Measurements from ENCODE around the genes OR4K17 and METTL3.

DNA sequence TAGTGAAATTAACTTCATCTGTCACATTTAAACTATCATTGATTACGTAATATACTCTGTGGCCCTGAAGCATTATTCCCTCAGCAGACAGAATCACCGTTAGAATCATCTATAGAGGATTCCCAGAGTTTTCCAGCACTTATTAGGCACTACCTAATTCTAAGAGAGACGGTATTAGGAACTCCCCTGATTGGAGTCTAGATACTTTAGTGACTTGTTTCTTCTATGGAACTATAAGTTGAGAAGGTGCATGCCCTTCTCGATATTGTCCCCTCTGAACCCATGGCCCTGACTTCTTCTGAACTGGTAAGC, at the start of gene OR4K17:
OR4K17 (plus strand) TSS at position 153 of the 312 bp plus-strand sequence.
- PRO-cap = no peak
- RAMPAGE, long total RNA, 4 experiments = no peak in any of the 4 experiments

DNA sequence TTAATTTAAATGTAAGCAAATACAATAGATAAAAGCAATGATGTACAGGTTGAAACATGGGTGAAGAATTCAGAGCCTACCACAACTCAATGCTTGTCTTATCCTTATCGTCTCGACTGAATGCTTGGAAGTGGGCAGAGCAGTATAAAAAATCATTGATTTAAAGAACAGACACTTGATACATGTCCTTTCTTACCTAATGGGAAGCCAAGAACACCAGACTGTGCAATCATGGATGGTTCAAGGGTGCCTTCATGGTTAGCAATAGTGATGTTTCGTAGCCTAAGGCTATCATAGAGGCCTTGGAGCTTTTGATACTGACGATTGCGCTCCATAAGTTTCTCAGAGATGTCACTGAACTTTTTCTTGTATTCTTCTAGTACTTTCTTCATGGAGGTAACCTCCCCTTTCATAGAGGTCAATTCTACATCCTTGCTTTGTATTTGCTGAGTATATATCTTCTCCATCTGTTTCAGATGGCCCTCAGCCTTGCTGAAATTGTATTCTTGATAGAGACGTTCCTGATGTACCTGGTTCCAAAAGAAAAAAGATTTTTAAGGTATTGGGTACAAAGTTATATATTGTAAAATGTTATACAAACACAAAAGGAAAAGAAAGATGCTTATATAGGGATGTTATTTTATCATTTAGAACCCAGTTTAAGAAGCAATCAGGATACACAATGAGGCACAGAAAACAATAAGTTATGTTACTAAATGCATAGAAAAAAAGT, 7.7 kb upstream of the TTC5 start:
- PRO-cap = no peak
- RAMPAGE, long total RNA, 4 experiments = start-site peak on the minus strand in 1 of 4 experiments, centred at position 396 of the sequence, 7 reads per replicate

DNA sequence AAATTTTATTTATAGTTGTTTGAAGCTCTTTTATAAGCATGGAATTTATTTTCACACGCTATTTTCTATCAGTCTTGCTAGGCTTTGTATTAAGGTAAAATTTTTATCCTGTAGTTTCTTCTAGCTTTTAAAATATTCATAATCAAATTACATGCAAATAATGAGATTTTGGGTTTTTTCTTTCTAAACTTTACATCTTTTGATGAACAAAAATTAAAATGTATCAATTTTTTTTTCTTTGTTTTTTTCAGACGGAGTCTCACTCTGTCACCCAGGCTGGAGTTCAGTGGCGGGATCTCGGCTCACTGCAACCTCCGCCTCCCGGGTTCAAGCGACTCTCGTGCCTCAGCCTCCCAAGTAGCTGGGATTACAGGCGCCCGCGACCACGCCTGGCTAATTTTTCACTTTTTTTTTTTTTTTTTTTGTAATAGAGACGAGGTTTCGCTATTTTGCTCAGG, 1.4 kb upstream of the PARP2 start:
- PRO-cap = no peak
- RAMPAGE, long total RNA, 4 experiments = no peak in any of the 4 experiments

GRCh38 chr14:20343921-20344159, 405 bp downstream of the PARP2 start:
- PRO-cap = no peak
- RAMPAGE, long total RNA, 4 experiments = no peak in any of the 4 experiments

DNA sequence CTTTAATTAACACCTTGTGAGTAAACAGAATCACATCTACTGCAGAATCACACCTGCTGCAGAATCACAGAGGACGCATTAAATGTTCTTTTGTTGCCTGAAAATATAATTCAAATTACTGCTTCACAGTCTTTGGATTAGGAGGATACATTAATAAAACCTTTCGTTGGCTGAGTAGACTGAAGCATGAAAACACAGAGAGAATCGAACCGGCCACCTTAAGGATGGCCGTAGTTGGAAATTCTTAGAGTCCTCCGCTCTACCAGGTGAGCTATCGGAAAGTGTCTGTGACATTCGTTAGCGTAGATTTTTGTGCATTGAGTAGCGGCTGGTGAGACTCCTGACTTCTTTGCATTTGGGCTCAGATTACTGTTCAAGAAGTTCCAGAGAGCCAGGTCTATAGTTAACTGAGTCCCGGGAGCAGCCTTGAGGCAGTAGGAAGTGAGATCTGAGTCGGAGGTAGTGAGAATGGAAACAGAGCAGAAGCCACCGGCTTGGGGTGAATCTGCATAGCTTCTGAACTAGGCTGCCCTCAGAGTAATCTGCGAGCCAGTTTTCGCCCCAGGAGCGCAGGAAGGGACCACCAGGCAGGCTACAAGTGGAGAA, 11.2 kb downstream of the OR6S1 start:
- PRO-cap = no peak
- RAMPAGE, long total RNA, 4 experiments = no peak in any of the 4 experiments

- PRO-cap = bidirectional peak, plus-strand start at chr14:20682547, minus-strand start at chr14:20682446
- RAMPAGE, long total RNA, 4 experiments = no peak in any of the 4 experiments
Measured at GRCh38 chr14:20681796-20682644, 2.3 kb upstream of the RNASE4 start.

- PRO-cap = no peak
- RAMPAGE, long total RNA, 4 experiments = no peak in any of the 4 experiments
Measured at GRCh38 chr14:20758529-20759137, 9.6 kb upstream of the EDDM3B start.

DNA sequence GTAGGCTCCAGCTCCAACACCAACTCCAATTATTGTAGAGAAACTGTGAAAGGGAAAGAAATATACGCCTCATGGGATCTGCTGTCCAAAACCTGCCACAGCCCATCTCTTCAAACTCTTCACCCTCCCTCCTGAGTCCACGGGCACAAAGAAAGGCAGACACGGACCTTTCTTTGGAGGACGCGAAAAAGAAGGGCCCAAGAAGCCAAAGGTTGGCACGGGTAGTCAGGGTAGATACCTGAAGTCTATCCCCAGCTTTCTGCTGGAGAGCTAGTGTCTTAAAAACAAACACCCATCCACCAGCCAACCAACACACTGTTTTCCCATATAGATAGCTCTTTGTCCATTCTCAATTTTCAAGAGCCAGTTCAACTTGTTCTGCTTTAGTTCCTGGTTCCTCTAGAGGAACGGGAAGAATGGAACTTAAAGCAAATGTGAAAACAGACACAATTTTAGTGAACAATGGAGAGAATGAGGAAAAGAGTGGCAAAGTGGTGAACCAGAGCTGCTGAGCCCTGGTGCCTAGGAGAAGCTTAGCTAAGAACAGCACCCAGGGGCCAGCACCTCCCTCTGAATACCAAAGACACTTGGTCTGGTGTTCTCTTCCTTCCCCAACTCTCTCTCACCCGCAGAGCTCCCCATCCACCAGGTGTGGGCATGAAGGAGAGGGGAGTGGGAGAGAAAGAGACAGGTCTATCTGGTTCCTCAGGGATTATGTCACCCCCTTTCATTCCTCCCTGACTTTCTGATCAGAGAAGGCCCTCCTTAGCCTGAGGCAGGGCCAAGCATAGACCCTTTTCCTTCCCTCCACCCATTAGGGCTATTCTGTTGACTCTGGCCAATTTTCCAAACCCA, 3.8 kb downstream of the NDRG2 start:
- PRO-cap = no peak
- RAMPAGE, long total RNA, 4 experiments = no peak in any of the 4 experiments

DNA sequence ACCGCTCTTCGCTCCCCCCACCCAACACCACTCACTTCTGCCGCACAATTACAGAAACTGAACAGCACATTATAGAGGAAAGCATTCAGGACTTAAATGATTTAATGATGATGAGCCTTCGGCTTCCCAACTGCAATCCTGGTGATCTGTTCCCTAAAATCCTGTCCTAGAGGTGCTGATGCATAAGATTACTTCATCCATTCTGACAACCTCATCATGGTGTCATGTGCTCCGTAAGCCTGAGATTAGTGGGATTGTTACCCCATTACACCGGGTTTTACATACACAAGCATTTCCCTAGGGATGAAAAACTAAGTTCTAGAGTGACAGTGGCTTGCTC, 2.5 kb upstream of the RNASE13 start:
- PRO-cap = no peak
- RAMPAGE, long total RNA, 4 experiments = no peak in any of the 4 experiments

DNA sequence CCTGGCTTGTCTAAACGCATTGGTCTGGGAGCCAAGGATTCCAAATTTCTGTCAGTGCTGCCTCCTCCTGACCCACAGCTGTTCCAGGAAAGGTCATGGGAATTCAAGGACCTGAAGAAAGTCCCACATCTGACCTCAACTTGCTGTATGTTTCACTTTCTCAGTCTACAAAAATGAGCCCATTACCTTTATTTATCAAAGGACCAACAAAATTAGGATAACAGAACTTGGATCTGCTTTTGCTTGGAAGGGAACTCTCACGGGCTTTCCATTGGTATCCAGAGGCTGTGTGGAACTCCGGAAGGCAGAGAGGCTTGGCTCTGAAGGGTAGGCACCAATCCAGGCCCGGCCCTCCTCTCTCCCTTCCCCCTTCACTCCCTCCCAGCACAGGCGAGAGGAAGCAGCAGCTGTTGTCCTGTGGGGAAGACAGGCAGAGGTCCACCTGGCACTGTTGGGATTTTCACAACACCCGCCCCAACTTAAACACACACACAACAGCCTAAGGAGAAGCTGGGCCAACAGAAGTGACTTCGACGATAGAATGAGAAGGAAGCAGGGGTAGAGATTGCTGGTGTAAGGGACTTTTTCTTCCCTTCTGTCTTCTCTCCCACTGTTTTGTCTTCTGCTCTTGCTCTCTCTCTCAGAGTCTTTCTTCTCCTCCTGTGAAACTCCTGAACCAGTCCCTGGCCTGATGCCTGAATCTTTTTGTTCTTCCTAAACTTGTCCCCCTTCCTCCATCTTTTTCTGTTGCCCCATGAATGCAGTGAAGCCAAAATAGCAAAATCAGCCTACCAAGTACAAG, 3.2 kb upstream of the RNASE7 start:
- PRO-cap = bidirectional peak, plus-strand start at position 410 of the sequence, minus-strand start at position 291 of the sequence
- RAMPAGE, long total RNA, 4 experiments = no peak in any of the 4 experiments

- PRO-cap = no peak
- RAMPAGE, long total RNA, 4 experiments = start-site peak on the plus strand in 1 of 4 experiments, at chr14:21043001-21043051 at its widest, 9 reads per replicate
Measured at GRCh38 chr14:21042957-21043371, 802 bp downstream of the RNASE7 start.

DNA sequence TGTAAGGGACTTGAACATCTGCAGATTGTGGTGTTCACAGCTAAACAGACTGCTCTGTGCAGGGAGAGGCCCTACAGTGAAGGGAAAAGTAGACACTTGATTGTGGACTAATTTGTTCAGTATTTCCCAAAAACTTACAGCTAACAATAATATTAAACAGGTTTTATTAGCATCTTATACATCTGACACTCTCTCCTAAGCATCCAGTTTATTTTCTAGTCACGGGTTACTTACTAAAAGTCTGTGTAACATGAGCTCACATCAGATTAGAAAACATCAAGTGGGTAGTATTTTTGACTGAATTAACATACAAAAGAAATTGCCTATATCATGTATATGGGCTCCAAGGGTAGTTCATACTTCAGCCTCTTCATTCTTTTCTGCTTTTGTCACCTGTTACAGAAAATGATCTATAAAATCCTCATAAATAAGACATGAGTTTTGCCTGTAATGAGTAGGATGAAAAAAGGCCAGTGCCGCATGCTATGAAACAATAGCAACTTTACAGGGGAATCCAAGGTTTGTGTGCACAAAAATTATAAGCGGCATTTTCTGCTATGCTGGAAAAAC, 53.5 kb upstream of the OR5AU1 start:
- PRO-cap = no peak
- RAMPAGE, long total RNA, 4 experiments = no peak in any of the 4 experiments

- PRO-cap = no peak
- RAMPAGE, long total RNA, 4 experiments = no peak in any of the 4 experiments
Measured at GRCh38 chr14:21227106-21228250, 41.8 kb downstream of the HNRNPC start.

DNA sequence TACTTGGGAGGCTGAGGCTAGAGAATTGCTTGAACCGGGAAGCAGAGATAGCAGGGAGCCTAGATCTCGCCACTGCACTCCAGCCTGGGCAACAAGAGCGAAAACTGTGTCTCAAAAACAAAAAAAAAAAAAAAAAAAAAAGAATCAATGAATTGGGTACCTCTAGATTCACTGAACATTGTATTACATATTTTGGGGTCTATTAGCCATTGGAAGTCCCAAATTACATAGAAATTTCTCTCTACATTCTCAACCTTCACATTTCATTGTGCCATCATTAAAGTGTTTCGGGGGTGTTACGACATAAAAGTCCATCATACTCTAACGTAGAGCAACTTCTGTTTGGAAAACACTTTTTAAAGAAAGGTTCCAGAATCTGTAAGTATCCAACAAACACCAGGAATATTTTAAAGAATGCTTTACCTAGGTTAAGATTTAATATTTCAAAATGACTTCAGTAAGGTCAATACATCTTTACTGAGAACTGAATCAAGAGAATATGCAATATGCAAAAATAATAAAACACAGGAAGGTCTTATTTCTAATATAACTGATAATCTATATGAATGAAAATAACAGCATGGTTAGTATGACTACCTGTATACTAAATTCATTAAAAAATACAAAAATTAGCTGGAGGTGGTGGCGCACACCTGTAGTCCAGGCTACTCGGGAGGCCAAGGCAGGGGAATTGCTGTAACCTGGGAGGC, 19.6 kb downstream of the HNRNPC start:
- PRO-cap = no peak
- RAMPAGE, long total RNA, 4 experiments = no peak in any of the 4 experiments

- PRO-cap = no peak
- RAMPAGE, long total RNA, 4 experiments = no peak in any of the 4 experiments
Measured at GRCh38 chr14:21256560-21257141, 12.6 kb downstream of the HNRNPC start.

GRCh38 chr14:21357012-21357532, 26.7 kb downstream of the SUPT16H start:
- PRO-cap = no peak
- RAMPAGE, long total RNA, 4 experiments = no peak in any of the 4 experiments

GRCh38 chr14:21405130-21406066, 21.6 kb upstream of the SUPT16H start:
- PRO-cap = no peak
- RAMPAGE, long total RNA, 4 experiments = no peak in any of the 4 experiments

- PRO-cap = bidirectional peak, plus-strand start at chr14:21510905, minus-strand start at chr14:21510853; bidirectional peak, plus-strand start at chr14:21511553, minus-strand start at chr14:21511269
- RAMPAGE, long total RNA, 4 experiments = start-site peak on the minus strand in 3 of 4 experiments, at chr14:21511291-21511334 at its widest, 37 to 98 reads per replicate
Measured at GRCh38 chr14:21510271-21511401, at the start of gene METTL3. METTL3 (minus strand) TSS chr14:21511340.

GRCh38 chr14:21894253-21894537, 220.6 kb upstream of the OR4E1 start:
- PRO-cap = no peak
- RAMPAGE, long total RNA, 4 experiments = no peak in any of the 4 experiments

GRCh38 chr14:21991190-21991569, 317.6 kb upstream of the OR4E1 start:
- PRO-cap = no peak
- RAMPAGE, long total RNA, 4 experiments = no peak in any of the 4 experiments